Gallbladder (tissue), 1 donor: ENCODE measurements around a stretch of chr1.

- PRO-cap = no peak
These were observed 57.2 kb upstream of the ACOT11 start for GRCh38 chr1:54490841-54491265.

DNA sequence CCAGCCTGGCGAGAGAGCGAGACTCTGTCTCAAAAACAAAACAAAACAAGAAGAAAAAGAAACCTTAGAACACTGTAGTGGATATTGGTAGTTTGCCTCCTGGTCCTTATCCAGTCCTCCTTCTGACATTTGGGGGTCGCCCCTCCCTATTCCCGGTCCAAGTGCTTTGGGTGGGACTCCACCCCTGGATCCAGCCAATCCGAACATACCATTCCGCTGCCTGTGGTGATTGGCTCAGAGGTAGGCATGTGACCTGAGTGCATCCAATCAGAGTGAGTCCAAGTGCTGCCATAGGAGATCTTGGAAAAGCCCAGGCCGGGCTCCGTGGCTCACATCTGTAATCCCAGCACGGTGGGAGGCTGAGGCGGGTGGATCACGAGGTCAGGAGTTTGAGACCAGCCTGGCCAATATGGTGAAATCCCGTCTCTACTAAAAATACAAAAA is 33.9 kb upstream of the ACOT11 start:
- PRO-cap = no peak

DNA sequence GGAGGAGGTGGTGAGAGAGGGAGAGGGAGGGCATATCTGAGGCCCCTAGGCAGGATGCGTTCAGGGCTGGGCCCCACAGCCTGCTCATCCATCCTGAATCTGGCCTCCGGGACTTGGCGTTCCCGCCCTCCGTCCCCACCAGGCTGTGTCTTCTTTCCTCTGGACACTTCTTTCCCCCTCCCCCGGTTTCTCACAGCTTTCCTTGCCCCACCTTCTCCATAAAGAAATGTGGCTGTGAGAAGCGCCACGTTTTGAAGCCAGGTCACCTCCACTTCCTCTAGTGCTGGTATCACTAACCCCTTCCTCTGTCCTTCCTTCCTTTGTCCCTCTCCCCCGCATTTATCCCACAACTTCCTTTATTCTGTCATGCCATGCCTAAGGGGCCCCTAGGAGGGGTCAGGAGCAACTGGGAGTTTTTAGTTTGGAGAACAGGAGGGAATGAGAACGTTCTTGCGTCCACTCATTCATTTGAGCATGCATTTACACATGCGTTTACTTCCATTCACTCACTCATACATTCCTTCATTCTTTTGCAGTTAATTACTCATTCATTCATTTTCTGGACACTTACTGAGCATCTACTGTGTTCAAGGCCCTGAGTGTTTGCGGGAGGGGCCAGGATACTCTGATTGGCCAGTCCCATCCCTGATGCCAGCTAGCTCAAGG is 5.0 kb upstream of the ACOT11 start:
- PRO-cap = no peak

- PRO-cap = no peak
These were observed 10.4 kb downstream of the TTC22 start for GRCh38 chr1:54790643-54791124.

- PRO-cap = no peak
These were observed 2.9 kb downstream of the TTC22 start for GRCh38 chr1:54798129-54798745.

DNA sequence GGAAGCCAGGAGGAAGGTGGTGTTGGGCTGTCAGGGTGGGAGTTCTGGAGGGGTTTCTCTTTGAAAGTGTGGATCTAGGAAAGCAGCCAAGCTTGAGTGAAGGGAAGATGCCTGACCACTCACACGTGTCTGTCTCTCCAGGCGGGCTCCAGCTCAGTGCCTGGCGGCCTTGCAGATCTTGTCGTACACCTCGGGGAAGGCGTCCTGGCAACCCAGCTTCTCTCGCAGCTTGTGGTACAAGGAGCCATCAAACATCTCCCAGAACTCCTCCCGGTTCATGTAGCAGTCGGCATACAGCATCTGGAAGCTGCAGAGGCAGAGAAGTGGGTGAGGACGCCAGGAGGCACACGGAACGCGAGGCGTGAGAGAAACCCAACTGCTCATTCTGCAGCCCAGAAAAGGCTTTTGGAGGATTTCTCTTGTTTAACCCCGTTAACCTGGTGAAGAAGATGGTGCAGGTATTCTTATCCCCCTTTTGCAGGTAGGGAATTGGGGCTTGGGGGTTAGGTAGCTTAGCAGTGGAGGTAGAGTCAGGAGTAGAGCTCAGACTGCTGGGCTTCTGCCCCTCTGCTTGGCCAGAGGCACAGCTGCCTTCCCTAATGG is 34.8 kb downstream of the DHCR24 start:
- PRO-cap = no peak

- PRO-cap = bidirectional peak, plus-strand start at chr1:54887369, minus-strand start at chr1:54887195
These were observed 349 bp upstream of the DHCR24 start for GRCh38 chr1:54887332-54887755.

DNA sequence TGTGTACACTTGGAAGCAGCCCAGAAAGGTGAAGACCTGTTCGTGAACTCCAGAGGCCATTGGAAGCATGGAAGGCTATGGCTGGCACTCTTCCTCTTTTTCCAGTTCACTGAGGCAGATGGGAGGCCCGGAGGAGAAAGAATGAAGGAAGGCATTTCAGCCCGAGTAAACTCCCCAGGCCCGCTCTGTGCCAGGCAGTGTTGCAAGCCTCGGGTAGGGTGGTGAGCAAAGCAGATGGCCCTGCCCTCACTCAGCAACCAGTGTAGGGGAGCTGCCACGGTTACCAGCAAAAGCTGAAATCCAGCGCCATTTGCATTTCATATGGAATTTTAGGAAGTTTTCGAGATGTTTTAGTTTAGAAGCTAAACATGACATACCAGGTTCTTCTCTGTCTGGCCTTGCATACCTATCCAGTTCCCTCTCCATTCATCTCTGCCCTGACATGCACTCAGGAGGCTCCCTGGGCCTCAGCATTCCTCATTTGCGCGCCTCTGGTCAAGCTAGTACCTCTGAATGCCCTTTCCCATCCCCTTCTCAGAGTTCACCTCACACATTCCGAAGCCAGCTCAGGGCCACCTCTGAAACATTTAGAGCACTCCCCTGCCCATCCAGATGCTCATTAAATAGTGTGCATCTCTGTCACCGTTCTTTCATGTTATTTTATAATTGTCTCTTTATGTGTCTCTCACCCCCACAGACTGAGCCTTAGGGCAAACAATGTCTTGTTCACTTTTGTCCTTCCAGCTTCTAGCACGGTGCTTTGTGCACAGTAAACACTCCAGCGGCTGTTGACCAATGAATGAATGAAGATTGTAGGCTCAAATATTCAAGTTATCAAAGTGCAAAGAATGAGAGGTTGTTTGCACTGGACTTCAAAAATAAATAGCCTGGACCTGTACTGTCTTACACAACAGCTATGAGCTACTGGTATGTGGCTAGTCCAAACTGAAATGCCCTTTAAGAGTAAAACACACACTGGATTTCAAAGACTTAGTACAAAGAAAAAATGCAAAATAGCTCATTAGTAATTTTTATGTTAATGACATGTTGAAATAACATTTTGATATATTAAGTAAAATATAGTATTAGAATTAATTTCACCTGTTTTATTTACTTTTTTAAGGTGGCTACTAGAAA is 1.1 kb upstream of the DHCR24 start:
- PRO-cap = no peak

DNA sequence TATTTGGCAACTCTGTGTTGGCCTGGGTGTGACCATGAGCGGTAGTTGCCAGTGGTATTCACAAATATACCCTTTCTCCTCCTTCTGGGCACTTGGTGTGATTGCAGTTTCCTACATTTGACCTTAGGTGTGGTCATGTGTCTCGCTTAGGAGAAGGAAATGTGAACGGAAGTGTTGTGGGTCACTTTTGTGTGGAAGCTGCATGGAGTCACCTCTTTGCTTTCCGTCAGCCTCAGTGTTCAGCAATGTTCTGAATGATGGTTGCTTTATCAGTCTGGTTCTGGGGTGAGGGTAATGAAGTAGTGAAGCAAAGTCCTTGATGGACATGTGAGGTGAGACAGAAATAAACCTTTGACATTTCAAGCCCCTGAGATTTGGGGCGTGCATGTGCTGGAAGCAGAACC is 3.4 kb upstream of the PCSK9 start:
- PRO-cap = no peak

- PRO-cap = no peak
These were observed 16.8 kb downstream of the PCSK9 start for GRCh38 chr1:55056142-55056618.

GRCh38 chr1:55065413-55066287 is 26.3 kb downstream of the PCSK9 start:
- PRO-cap = no peak

GRCh38 chr1:55071370-55072214 is 32.2 kb downstream of the PCSK9 start:
- PRO-cap = no peak

DNA sequence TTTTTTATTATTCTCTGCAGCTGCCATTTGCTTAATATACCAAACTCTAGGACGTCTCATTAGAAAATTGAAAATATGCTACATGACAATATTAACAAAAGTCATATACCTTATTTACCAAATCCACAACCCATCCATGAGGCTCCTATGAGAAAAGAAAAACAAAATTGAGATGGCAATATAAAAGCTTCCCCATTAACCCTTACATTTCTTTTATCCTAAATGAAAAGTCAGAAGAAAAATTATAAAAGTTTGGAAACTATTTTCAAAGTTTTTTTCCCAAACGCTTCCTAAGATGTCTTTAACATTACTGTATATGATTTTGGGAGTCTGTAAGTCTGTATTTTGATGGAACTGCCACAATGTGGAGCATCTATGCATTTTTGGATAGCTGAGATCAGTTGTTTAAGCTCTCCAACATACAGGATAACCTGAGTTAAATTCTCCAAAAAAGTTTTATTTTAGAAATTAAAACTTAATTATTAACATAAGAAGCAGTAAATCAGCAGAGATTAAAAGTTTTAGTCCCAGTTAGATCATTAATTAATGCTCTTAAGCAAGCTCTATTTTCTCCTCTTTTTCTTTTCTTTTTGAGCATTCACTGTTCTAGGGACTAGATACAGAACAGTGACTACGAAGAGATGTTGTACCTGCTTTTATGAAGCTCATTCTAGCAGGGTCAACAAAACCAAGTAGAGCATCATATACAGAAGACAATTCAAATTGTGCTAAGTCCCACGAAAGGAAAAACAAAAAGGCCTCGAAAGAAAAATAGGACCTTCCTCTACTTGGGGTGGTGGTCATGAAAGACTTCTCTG is 48.5 kb downstream of the USP24 start:
- PRO-cap = no peak

DNA sequence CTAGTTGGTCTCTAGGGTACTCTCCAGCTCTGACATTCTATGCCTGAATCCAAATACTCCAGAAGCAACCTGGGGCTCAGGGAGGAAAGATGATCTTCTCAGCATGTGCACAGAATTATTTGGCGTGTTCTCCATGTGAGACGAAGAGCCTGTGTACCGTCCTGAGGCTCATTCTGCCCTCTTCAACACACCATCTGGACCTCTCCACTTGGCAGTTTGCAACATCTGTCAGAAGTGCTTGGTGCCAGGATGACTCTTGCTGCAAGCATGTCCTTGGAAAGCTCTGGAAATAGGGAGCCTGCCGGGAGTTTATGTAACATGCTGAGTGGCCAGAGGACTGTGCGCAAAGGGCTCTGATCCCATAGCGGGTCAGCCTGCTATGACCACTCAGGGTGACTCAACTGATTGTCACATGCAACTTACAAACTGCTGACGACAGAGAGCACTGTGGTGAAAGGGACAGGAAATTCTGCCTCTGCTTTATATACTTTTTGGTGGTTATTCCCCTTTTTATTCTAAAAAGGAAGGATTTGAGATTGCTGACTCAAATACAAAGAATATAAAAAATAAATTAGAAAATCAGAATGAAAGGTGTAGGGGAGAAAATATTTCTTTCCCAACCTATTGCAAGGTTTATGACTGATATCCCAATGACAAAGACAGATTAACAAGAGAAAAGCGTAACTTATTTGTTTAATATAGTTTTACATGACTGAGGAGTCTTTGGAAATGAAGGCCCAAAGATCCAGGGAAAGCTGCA is 228.4 kb upstream of the USP24 start:
- PRO-cap = no peak

- PRO-cap = no peak
These were observed 498.2 kb downstream of the PLPP3 start for GRCh38 chr1:56080967-56081748.

- PRO-cap = no peak
These were observed 378.9 kb downstream of the PLPP3 start for GRCh38 chr1:56200393-56200889.

DNA sequence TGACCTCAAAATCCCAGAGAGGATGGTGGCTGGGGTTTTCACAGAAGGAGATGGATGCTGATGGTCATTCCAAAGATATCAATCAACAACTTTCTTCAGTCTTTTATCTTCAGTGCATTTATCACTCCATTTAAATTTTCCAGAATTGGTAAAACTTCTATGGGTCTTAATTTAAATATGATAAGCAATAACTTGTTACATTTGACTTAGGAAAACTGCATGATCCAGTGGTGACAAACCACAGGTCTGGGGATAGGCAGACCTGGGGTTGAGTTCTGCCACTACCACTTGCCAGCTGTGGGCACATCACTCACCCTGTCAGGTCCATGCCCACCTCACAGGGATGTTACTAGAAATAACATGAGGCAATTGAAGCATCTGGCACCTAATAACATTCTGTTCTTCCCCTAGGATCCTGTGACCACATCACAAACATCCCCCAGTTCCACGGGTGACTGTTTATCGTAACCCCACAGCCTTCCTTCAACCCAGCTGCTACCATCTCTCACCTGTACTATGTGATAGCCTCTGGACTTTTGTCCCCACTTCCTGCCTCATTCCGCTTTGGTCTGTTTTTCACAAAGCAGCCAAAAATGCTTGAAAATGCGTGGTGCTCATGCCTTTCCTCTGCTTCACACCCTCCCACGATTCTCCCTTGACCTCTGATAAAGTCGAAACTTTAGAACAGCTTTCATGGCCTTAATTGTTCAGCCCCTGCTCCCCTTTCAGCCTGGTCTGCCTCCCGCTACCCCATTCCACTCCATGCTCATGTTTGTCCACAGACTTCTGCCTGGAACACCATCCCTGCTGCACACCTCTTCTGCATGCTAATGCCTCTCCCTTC is 165.9 kb downstream of the PLPP3 start:
- PRO-cap = no peak

DNA sequence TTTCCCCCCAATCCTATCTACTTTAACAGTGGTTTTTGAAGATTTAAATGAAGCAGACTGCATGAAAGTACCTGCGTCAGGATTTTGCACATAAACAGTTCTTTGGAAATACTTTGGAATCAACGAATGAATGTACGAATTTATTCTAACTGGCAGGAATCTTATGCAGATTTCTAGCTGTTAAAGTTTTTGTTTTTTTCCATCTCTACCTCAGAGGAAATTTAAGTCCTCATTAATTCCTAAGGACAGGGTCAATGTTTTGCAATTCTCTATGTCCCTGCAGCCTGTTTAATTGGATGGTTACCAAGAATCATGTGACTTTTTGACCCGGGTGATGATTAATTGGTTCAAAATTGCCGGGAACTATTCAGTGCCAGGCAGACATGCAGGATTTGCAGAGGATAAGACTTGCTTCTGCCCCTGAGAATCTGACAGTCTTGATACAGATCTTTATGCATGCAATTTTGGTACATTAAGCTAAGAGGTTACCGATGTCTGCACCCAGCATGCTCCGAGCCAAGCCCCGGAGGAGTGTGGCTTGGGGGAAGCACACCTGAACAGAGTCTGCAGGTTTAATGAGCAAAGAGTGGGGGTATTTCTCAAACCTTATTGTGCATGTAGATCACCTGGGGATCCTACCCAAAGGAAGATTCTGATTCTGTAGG is 88.0 kb downstream of the PLPP3 start:
- PRO-cap = no peak

GRCh38 chr1:56495308-56496110 is 83.9 kb downstream of the PLPP3 start:
- PRO-cap = no peak

GRCh38 chr1:56547955-56548988 is 31.1 kb downstream of the PLPP3 start:
- PRO-cap = no peak